ENCODE measurements around the gene APCDD1L.

- PRO-cap, 3 experiments = no peak in any of the 3 experiments
These were observed 48.9 kb downstream of the CTCFL start for GRCh38 chr20:57475955-57476456.

DNA sequence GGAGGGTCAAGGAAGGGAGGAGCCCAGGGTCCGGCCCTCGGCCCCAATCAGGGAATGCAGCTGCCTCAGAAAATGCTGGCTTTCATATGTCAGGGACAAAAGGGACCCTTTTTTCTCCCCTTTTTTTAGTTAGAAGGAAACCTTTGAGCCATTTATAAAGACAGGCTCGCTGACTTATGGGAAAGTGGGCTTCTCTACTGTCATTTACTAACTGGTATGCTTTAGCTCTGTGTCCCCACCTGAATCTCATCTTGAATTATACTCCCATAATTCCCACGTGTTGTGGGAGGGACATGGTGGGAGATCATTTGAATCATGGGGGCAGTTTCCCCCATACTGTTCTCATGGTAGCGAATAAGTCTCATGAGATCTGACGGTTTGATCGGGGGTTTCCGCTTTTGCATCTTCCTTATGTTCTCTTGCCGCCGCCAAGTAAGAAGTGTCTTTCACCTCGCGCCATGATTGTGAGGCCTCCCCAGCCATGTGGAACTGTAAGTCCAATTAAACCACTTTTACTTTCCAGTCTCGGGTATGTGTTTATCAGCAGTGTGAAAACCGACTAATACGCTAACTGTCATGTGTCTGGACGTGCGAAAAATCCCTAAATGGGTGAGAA lies 41.8 kb downstream of the CTCFL start:
- PRO-cap, 3 experiments = no peak in any of the 3 experiments

DNA sequence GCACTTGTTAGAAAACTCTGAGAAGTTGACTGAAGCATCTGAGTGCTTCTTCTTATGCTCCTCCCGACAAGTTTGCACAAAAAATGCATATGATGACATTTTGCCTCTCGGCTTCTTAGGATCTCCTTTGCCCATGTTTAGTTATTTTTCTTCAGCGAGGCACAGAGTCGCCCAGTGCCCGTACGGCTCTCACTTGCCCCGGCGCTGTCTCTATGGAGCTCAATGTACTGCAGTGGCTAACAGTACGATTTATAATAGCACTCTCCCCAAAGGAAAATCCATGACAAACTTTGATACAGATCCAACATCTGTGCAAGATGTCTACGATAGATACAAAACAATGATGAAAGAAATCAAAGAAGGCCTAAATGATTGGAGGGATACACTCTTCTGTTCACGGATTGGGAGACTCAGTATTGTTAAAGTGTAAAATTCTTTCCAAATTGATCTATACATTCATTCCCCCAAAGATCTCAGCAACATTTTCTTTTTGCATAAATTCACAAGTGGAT lies 36.0 kb downstream of the CTCFL start:
- PRO-cap, 3 experiments = no peak in any of the 3 experiments

GRCh38 chr20:57536622-57537708 lies 12.0 kb upstream of the CTCFL start:
- PRO-cap, 3 experiments = no peak in any of the 3 experiments

DNA sequence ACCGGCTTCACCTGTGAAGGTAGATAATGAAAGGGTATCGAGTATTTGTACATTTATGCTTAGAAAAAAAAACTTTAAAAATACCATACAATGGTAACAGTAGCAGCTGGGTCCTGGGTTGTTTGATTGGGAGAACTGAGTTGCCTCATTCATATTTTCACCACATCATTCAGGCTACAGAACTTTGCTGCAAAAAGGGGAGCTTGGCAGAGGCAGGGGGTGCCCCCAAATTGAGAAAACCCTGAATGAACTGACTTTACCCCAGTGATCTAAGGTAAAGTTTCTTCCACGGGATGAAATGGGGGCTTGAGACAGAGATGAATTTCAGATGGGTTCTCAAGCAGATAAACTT lies 8.8 kb downstream of the PCK1 start:
- PRO-cap, 3 experiments = no peak in any of the 3 experiments

- PRO-cap, 3 experiments = no peak in any of the 3 experiments
These were observed 30.2 kb upstream of the ZBP1 start for GRCh38 chr20:57650468-57650844.

DNA sequence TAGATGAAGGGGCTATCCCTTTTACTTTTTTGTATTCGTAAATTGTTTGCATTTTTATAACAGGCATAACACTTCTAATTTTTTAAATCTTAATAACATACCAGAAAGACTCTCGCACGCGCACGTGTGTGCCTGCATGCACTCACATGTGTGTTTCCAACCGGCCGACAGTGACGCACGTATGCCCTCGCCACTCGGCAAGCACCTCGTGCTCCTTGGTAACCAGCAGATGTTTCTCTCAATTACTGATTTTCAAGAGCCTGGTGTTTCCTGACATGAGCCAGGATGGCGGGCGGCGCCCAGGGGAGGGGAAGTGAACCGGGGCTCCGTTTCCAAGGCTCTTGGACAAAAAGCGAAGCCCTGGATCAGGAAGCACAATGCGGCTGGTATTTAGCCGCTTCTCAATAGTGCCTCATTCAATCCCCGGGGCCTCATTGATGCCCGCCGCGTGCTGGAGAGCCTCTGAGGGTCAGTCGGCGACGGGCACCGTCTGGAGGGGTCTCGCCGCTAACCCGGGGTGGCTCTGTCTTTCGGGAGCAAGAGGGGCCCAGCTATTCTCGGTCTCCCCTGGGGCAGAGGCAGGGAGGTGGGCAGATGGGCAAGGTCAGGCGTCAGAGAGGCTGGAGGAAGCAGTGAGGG lies 37.6 kb downstream of the PMEPA1 start:
- PRO-cap, 3 experiments = no peak in any of the 3 experiments

DNA sequence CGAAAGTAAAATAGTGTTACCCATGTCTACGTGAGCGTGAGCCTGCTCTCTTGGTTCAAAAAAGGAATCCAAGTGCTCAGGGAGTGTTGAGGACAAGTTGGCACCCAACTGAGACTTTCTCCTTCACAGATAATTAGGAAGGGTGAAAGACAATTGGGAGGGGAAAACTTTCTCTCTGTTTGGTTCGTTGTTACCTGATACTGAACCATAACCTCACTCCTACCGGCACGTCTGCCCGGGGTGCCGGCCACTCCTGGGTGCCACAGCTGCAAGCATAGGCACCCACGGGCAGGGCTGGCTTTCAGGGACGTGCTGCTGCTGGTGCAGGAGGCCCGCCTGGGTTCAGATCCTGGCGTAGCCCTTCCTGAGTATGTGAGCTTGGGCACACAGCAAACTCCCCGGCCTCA lies 38.1 kb upstream of the PMEPA1 start:
- PRO-cap, 3 experiments = no peak in any of the 3 experiments

GRCh38 chr20:57960744-57961284 lies 189.9 kb upstream of the C20orf85 start:
- PRO-cap, 3 experiments = peak in 1 of 3 experiments; most common plus-strand start chr20:57961014 (in 1)

- PRO-cap, 3 experiments = no peak in any of the 3 experiments
These were observed 986 bp upstream of the ANKRD60 start for GRCh38 chr20:58229416-58229861.

GRCh38 chr20:58313387-58313836 lies 3.9 kb downstream of the RAB22A start:
- PRO-cap, 3 experiments = no peak in any of the 3 experiments

DNA sequence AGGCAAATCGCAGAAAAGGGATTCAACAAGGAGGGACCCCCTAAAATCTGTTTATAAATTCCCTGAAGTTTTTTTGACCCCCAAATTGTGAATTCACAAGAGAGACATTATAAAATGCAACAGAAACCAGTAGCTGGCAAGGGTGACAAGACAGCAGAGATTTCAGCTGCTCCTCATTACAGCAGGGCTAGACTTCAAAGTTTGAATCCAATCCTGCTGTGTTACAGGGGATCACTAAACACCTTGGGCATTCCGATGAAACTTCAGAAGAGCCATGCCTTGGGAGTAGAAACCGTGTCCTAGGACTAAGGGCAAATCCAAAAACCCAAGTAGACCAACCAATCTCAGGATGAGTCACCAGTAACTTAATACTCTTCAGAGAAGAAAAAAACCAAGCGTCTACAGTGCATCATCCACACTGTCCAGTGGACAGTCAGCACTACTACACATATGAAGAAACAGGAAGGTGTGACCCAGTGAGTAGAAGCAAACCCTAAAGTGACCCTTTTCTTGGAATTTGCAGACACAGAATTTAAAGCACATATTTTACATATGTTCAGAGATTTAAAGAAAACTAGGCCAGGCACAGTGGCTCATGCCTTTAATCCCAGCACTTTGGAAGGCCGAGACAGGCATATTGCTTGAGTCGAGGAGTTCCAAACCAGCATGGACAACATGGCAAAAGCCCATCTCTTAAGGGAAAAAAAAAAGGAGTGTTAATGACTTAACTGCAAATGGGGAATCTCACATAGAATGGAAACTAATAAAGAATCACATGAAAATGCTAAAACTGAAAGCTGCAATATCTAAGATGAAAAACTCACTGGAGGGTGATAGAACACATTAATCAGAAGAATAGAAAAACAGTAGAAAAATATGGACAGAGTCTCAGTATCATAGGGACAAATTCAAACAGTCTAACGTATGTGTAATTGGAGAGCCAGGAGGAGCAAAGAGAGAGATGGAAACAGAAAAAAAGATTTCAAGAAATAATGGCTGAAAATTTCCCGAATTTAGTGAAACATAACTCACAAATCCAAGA lies 39.3 kb upstream of the VAPB start:
- PRO-cap, 3 experiments = no peak in any of the 3 experiments

- PRO-cap, 3 experiments = no peak in any of the 3 experiments
These were observed 27.8 kb upstream of the VAPB start for GRCh38 chr20:58361009-58361768.

DNA sequence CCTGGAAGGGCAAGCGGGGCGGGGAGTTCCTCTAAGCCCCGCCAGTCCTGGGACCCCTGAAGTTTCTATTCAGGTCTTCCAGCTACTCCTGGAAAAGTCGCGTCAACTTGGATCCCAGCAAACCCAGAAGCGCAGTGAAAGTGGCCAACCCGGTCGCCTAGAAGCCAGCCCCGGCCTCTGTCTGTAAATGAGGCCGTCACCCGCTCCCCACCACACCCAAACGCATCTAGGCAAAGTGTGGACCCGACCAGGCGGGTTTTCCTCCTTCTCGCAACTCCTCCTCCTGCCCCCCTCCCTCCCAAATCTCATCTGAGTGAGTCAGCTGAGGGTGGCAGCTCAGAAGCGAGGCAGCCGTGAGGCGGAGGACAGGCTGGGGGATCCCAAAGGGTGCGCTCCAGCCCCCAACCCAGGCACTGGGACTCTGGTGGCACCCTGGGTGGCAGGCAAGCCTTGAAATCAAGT lies at the start of gene APCDD1L:
TSS of gene APCDD1L (minus strand) at position 239 of the 462 bp plus-strand sequence.
- PRO-cap, 3 experiments = no peak in any of the 3 experiments

GRCh38 chr20:58610960-58611594 lies 40.0 kb upstream of the STX16 start:
- PRO-cap, 3 experiments = no peak in any of the 3 experiments

GRCh38 chr20:58615039-58615458 lies 36.0 kb upstream of the STX16 start:
- PRO-cap, 3 experiments = peak in 1 of 3 experiments; most common plus-strand start chr20:58615299 (in 1); most common minus-strand start chr20:58615169 (in 1)

- PRO-cap, 3 experiments = no peak in any of the 3 experiments
These were observed 1.7 kb downstream of the GNAS start for GRCh38 chr20:58892890-58893340.

- PRO-cap, 3 experiments = peak in 3 of 3 experiments; most common plus-strand start chr20:58908098 (in 3); most common minus-strand start chr20:58907935 (in 2)
These were observed 16.5 kb downstream of the GNAS start for GRCh38 chr20:58907585-58908161.

DNA sequence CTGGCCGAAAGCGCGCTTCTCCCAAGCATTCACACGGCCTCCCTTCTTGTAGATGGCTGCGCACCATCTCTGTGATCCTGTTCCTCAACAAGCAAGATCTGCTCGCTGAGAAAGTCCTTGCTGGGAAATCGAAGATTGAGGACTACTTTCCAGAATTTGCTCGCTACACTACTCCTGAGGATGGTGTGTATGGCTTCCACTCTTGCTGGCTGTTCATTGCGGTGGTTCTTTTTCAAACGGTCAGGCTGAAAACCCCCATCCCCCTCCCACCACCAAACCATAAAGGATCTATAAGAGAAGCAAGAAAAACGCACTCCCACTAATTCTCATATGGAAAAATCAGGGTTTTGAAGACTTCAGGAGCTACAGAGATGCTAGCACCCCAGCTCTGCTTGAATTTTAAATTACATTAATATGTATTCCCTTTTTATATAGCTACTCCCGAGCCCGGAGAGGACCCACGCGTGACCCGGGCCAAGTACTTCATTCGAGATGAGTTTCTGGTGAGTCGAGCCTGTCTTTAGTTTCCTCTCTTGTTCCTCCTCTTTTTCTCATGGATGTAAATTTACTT lies 18.8 kb downstream of the GNAS start:
- PRO-cap, 3 experiments = no peak in any of the 3 experiments

DNA sequence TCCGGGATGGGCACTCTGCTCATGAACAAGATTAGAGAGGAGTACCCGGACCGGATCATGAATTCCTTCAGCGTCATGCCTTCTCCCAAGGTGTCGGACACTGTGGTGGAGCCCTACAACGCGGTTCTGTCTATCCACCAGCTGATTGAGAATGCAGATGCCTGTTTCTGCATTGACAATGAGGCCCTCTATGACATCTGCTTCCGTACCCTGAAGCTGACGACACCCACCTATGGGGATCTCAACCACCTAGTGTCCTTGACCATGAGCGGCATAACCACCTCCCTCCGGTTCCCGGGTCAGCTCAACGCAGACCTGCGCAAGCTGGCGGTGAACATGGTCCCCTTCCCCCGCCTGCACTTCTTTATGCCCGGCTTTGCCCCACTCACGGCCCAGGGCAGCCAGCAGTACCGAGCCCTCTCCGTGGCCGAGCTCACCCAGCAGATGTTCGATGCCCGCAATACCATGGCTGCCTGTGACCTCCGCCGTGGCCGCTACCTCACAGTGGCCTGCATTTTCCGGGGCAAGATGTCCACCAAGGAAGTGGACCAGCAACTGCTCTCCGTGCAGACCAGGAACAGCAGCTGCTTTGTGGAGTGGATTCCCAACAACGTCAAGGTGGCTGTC lies 4.7 kb downstream of the TUBB1 start:
- PRO-cap, 3 experiments = no peak in any of the 3 experiments